NCI-H460 (cell line): ENCODE results near the genes C1QBP and XAF1.

DNA sequence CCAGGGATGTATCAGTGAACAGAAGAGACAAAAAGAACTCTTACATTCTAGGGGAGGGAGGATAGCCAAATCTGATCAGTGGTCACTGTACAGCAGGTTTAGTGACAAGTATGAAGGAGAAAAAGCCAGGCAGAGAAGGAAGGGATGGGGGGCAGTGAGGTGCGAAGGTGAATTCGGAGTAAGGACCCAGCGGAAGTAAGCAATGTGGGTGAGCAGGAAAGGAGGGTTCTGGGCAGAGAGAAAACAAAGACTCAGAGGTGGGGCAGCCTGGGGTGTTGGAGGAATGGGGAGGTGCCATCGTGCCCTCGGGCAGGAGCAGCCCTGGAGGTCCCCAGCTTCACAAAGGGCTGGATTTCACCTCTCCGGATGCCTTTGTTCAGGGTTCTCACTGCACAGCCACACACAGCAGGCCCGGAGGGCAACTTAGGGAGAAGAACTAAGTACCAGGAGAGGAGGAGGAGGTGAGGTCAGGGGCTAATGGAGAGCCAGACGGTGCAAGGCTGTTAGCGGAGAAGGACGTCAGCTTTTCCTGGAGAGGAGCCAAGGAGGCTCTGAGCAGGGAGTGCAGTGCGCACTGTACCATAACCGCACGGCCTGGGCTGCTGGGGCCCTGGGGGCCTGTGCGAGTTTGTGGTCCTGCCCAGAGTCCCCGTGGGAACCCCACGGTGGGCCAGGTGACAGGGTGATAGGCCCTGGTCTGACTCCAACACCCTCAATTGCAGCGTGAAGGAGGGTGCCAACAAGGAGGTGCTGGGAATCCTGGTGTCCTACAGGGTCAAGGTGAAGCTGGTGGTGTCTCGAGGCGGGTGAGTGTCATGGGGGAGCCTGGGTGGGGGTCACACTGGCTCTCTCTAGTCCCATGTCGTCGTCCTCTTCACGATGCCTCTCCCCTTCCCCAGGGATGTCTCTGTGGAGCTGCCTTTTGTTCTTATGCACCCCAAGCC lies 9.3 kb downstream of the ARRB2 start:
RAMPAGE:
- cytosol, long total RNA = no peak
- long total RNA = no peak
- nucleus, long total RNA = no peak

GRCh38 chr17:4744868-4745435 lies 5.2 kb upstream of the CXCL16 start:
RAMPAGE:
- cytosol, long total RNA = no peak
- long total RNA = no peak
- nucleus, long total RNA = no peak

RAMPAGE:
- cytosol, long total RNA = no peak
- long total RNA = no peak
- nucleus, long total RNA = no peak
These were observed 17.8 kb upstream of the C17orf107 start for GRCh38 chr17:4881296-4882148.

GRCh38 chr17:4940848-4941162 lies 737 bp downstream of the RNF167 start:
RAMPAGE:
- cytosol, long total RNA = no peak
- long total RNA = no peak
- nucleus, long total RNA = no peak

DNA sequence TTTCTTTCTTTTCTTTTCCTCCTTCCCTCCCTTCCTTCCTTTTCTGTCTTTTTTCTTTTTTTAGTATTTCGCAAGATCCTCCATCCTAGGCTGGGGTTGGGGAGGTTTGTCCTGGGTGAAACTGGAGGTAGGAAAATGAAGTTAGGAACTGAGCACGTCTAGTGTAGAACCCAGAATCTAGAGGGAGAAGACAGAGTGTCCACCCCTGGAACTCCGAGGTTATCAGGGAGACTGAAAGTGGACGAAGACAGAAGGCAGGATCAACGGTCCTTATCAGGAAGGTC lies 1.0 kb downstream of the RNF167 start:
RAMPAGE:
- cytosol, long total RNA = no peak
- long total RNA = no peak
- nucleus, long total RNA = no peak

DNA sequence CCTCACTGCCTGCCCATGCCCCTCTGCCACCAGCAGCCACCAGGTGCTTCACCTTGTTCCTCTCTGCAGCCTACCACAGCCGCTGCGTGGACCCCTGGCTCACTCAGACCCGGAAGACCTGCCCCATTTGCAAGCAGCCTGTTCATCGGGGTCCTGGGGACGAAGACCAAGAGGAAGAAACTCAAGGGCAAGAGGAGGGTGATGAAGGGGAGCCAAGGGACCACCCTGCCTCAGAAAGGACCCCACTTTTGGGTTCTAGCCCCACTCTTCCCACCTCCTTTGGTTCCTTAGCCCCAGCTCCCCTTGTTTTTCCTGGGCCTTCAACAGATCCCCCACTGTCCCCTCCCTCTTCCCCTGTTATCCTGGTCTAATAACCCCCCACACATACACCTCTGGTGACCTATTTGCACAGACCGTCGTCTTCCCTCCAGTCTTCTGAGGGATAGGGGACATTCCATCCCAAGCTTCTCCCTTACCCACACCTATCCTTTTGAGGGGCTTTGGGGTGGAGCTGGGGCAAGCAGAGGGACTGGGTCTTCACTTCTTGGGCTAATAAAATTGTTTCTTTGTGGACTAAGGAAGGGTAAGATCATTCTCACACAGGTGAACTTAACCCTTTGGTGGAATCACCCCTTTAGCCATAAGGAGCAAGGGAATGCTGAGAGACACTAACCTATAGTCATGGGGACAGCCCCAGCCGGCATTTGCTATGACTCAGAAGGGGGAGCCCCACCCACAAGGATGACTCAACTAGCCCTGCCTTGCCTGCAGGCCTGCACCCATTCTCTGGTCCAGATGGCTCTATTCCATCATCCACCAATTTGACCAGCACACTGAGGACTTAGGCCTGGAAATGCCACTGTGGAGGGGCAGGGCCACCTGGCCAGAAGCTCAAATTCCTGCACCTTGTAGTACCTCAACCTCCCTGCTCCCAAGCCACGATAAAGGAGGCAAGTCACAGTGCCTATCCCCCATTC lies 3.4 kb downstream of the PFN1 start:
RAMPAGE:
- cytosol, long total RNA = no peak
- long total RNA = no peak
- nucleus, long total RNA = no peak

DNA sequence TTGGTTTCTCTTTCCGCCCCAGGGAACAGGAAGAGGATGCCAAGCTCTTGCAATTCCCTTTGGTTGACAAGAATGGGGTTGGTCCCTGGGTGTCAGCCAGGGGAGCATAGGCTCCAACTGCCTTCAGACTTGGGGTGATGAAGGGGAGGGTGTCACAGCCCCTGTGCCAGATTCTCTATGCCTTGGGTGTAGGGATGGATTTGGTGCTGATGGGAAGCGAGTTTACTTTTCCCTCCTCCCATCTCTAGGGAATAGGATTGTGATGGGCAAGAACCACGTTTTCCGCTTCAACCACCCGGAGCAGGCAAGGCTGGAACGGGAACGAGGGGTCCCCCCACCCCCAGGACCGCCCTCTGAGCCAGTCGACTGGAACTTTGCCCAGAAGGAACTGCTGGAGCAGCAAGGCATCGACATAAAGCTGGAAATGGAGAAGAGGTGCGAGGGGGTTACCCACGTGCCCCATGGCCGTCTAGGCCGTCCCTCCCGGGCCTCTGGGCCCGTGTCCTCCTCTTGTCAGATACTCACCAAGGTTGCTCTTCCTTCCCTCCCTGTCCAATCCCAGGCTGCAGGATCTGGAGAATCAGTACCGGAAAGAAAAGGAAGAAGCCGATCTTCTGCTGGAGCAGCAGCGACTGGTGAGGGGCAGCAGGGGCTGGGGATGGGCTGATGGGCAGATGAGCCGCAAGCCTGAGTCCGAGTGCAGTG lies 14.8 kb downstream of the SLC52A1 start:
RAMPAGE:
- cytosol, long total RNA = no peak
- long total RNA = no peak
- nucleus, long total RNA = no peak

DNA sequence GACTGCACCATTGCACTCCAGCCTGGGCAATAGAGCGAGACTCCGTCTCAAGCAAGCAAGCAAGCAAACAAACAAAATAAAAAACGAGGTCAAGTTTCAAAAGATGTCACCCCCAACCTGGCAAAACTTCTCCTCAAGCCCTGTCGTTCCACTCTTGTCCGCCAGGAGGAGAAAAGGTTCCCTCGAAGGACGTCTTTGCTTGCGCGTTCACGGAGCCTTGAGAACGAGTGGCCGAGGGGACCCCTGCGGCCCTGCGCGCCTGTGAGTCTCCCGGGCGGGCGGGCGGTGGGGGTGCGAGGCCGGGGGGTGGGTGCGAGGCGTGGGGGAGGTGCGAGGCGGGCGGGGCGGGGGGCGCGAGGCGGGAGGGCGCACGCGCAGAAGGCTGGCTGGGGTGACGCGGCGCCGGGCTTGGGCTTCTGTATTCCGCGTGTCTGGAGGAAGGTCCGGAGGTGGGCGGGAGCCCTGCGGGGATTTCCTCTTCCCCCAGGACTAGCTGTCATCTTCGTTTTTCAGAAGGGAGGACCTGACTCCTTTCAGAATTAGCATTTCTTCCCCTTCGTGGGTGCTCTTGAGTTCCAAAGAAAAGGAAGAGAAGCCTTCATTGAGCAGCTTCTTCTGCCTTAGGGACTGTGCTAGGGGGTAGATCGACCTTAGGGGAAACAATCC lies 3.7 kb downstream of the SLC52A1 start:
RAMPAGE:
- cytosol, long total RNA = no peak
- long total RNA = no peak
- nucleus, long total RNA = no peak

DNA sequence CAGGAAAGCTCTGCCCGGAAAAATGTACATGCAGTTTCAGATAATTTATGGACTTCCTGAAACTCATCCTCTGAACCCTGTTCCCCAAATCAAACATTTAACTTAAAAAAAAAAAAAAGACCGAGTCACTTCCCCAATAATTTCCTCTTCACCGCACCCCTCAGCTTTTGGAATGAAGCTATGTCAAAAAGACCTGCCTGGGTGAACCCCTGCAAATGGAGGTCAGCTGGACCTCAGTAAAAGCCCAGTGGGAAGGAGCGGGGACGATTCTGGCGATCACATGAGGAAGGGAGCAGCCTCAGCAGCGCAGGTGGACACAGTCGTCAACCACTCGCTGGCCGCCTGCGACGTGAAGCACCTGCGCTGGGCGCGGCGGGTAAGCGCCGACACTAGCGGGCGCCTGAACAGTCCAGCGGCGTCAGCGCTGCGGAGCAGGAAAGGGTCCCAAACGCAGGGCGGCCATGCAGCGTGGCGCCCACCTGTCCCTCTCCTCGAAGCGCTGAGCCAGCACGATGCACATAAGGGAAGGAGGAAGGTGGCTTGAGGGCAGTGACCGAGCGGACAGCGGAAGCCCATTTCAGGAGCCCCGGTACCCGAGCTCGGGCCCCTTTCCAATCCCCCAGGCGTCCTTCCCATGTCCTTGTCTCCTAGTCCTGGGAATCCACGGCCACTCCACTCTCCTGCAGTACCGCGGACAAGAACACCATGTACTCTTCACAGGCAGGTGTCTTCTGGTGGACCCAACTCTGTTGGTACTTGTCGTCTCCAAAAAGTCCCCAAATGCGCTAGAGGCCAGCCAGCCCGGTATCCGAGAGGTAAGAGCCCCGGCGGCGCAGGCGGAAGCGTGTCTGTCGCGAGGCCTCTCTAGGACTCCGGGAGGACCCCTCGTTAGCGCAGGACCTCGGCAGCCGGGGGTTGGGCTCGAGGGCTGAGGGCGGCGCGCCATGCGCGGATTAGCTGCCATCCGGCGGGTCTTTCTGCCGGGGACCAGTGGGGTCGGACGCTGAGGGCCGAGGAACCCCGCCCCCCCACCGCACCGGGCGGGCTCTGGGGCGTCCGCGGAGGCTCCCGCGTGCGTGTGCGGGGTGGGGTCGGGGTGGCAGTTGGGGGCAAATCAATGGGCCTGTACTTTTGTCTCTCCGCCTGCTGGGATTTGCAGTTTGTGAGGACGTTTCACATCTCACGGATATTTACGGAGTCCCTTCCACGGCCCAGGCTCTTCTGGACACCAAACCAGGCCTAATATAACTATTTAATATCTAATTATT lies 14.4 kb downstream of the ZNF232 start:
RAMPAGE:
- cytosol, long total RNA = no peak
- long total RNA = no peak
- nucleus, long total RNA = no peak

DNA sequence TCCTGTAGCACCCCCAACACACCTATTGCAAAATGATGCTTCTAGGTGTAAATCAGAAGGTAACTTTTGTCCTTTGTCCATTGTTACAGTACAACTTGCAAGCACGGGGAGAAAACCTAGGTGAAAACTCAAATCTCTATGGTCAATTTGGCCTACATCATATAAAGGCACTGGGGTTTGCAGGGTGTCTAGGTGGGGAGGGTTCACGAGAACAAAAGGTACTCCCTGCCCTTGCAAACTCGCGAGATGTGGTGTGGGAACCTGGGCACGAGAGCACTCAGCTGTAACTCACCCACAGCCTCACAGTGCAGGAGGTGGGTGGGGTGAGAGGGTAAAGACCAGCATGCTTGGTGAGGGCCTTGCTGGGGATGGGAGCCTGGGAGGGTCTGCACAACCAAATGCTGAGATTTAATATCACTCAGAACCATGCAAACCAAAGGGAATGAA lies 18.4 kb upstream of the ZNF594 start:
RAMPAGE:
- cytosol, long total RNA = no peak
- long total RNA = no peak
- nucleus, long total RNA = no peak

DNA sequence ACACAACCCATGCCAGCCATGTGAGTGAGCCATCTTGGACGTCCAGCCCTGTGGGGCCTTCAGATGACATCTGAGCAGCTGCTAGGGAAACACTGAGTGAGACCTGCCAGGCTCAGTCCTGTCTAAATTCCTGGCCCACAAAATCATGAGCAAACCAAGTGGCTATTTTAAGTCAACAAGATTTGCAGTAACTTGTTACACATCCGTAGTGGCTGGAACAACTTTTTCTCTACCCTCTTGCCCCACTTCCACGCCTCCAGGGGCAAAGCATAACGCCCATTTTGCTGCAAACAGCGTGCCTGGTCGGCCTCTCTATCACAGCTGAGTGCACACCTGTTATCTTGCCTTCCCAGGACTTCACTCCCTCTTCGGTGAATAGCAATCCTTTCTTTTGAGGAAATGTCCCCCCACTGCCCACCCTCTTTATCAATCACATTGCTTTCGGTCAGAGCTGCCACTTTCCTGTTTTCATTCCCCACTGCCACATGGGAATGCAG lies 7.3 kb upstream of the SCIMP start:
RAMPAGE:
- cytosol, long total RNA = no peak
- long total RNA = no peak
- nucleus, long total RNA = no peak

RAMPAGE:
- cytosol, long total RNA = no peak
- long total RNA = no peak
- nucleus, long total RNA = no peak
These were observed 1.4 kb downstream of the RABEP1 start for GRCh38 chr17:5283553-5283872.

GRCh38 chr17:5434706-5435531 lies 4.0 kb downstream of the C1QBP start:
RAMPAGE:
- cytosol, long total RNA = no peak
- long total RNA = no peak
- nucleus, long total RNA = no peak

DNA sequence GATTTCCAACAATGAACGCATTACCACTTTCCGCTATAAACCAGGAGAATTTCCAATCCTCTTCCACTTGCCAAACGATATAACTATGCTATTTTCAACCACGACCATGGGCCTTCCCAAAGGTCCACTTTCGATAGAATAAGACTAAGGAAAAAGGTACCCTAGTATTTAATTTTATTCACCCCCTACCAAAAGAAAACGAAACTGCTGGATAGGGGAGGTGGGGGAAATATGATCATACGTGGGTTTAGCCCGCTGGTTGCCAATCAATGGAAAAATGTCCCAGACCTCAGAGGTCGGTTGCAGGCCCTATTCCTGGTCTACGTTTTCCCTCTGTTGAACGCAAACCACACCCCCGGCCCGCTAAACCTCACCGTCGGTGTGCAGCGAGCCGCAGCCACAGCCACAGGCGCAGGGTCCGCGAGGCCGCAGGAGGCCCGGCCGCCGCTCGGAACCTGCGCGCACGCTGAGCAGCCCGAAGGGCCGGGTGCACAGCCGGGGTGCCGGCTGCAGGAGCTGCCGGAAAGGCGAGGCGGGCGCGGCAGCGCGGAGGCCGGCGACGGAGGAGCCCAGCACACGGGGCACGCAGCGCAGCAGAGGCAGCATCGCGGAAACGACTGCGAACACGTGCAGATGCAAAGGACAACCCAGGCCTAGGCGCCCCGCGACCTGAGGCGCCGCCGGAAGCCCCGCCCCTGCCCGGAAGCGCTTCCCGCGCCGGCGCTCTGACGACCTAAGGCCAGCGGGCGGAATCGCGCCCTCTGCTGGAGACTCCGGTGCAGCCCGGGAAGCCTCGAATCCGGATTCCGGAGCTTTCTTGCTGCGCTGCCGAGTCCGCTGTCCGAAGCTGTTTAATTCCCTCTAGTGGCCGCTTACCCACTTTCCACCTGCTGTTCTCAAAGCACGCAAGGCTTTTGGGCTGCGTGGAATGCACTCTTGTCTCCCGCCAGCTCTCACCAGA lies at the start of gene C1QBP:
Gene C1QBP (minus strand): TSS at position 688 of the 961 bp plus-strand sequence.
RAMPAGE:
- cytosol, long total RNA = no peak
- long total RNA = no peak
- nucleus, long total RNA = no peak

DNA sequence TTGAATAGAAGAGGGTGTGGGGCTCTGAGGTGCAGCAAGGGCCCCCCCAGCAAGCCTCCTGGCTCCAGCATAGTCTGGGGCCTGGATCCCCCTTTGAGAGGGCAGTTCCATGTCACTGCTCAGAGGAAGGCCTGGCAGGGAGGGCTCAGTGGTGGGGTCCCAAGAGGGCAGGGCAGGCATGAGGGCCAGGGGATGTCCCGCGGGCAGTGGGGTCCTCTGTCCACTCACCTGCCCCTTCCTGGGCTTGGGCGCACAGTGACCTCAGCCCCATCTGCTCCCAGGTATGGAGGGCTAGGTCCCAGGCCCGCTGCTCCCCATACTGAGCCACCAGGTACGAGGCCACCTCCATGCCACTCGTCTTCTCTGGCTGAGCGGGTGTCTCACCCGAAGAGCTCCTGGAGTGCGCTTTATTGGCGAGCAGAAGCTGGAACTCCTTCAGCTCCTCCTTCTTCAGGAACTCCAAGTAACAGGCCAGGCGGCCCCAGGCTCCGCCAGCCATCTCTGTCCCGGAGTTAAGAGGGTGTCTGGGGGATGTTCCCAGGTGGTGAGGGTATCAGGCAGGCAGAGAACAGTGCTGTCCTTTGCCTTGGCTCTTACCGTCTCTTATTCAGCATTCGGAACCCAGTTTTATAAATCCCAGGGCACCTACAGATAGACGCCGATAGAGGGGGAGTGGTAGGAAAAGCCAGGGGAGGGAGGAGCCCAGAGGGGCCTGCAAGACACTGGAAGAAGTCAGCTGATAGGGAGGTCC lies 675 bp downstream of the NLRP1 start:
RAMPAGE:
- cytosol, long total RNA = no peak
- long total RNA = no peak
- nucleus, long total RNA = no peak

RAMPAGE:
- cytosol, long total RNA = no peak
- long total RNA = no peak
- nucleus, long total RNA = no peak
These were observed 160.4 kb upstream of the WSCD1 start for GRCh38 chr17:5909708-5910154.

GRCh38 chr17:6179105-6179566 lies 109.0 kb downstream of the WSCD1 start:
RAMPAGE:
- cytosol, long total RNA = no peak
- long total RNA = no peak
- nucleus, long total RNA = no peak

DNA sequence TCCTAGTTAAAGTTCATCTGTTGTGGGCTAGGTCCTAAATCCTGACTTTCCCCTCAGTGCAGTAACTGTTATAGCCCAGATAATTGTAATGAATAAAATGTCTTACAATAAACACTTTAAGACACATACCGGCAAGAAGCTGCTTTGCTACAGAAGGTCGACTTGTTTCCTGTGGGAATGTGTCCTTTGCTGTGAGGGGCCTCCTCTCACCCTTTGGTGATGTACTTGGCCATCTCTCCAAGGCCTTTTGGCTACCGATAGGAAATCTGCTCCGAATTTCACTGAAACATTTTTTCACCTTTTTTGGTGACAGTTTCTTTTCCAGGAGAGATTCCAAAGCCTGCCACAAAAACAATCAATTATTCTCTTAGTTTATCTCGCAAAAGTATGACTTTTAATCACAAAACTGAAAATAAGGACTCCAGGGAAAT lies 19.8 kb downstream of the KIAA0753 start:
RAMPAGE:
- cytosol, long total RNA = no peak
- long total RNA = no peak
- nucleus, long total RNA = no peak

DNA sequence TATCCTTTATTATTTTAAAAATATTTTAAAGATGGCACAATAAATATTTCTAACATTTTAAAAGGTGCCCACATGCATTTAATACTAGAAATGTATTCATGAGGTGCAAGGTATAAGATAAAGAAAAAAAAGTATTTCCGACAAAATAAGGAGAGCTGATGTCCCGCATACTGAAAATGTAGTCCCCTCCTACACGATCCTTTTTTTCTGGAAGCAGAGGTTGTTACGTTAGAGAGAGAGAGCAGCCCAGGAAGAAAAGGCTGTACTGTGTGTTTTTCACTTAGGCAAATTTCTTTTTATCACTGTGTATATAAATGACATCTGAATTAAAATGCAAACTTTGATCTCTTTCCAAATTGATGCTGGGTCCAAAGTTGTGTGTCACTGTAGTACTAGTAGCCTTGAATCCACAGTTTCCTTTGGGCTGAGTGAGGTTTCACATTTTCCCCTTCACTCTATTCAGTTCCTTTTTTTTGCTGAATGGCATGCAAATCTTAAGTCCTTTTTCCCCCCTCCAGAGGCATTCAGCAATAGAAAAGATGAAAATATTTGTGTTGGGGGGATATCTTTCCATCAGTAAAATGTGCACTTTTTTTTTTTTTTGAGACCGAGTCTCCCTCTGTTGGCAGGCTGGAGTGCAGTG lies 7.6 kb upstream of the SLC13A5 start:
RAMPAGE:
- cytosol, long total RNA = no peak
- long total RNA = no peak
- nucleus, long total RNA = no peak

GRCh38 chr17:6755019-6756291 lies at the start of gene XAF1:
Gene XAF1, plus strand, starts transcription at chr17:6756046.
RAMPAGE:
- cytosol, long total RNA = no peak
- long total RNA = no peak
- nucleus, long total RNA = no peak